Thoracic aorta endothelial cell (primary cell): ENCODE data around the gene HDAC1.

GRCh38 chr1:31907058-31908165, 30.8 kb downstream of the PTP4A2 start:
- CAGE, long polyA plus RNA: no peak

DNA sequence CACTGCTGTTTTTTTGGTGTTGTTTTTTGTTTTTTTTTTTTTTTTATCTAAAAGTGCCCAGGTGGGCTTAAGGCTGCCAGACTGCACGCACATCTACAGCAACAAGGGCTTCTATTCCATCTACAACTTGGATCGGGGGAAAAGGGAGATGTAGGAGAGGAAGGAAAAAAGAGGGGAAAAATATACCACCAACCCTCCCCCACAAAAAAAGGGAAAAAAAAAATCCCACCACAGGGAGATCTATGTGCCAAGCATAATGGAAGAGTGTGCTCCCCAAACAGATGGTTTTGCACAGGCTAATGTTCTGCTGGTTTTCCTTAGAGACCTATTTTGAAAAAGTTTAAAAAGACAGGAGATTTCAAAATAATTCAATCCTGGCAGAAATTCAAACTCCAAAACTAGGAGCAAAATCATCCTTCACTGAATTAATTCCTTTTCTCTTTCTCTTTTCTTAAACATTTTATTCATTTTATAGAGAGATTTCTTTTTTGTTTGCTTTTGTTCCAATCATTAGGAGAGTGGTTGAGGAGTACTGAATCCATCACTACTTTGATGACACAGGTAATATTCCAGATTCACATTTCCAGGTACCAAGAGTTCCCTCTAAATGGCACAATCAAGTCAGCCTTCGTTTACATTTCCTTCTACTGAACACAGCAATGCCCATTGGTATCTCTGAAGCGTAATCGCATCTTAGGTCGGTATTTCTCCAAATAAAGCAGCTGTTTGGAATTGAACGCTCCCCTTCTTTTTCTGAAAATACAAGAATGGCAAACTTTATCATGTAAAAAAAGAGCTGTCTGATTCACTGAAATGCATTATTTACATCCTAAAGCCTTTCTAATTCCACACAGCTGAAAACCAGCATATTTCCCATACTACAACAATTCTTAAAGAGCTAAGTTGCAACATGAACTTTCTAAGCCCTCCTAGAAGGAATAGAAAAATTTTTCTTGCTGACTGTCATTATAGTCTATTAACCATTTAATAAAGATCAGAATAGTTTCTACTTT, 29.7 kb downstream of the PTP4A2 start:
- CAGE, long polyA plus RNA: no peak

- CAGE, long polyA plus RNA: no peak
These were observed 19.6 kb downstream of the PTP4A2 start for GRCh38 chr1:31918317-31919299.

DNA sequence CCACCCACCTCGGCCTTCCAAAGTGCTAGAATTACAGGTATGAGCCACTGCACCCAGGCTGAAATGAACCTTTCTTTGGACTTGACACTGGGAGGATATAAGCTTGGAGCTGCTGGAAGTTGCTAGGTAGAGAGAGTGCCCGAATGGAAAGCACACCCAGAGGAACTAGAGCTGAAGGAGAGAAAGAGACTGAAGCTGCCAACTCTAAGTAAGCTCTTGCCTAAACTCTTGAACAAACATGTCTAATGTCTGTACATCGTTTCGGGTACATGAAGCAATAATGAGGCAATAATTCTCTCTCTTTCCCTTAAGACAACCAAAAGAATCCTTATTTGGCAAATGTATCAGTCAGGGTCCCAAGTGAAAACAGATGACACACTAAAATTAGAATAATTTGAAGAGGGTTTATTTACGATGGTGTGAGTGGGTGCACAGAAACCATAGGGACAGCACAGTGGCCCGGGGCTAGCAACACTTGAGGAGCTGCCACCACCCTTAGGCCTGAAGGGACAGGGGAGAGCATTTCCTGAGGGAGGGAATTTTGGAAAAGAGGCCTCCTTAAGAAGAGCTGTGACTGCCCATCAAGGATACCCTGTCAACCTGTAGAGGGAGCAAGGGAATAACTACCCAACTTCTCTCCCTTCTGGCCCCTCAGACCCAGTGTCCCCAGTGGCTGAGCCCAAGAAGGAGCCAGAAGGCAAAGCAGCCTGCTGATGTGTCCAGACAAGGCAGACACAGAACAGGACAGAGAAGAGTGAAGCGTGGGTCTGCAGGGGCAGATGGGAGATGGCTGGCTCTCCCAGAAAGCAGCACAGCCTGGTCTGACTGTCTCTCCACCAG, 36.1 kb upstream of the KHDRBS1 start:
- CAGE, long polyA plus RNA: no peak

DNA sequence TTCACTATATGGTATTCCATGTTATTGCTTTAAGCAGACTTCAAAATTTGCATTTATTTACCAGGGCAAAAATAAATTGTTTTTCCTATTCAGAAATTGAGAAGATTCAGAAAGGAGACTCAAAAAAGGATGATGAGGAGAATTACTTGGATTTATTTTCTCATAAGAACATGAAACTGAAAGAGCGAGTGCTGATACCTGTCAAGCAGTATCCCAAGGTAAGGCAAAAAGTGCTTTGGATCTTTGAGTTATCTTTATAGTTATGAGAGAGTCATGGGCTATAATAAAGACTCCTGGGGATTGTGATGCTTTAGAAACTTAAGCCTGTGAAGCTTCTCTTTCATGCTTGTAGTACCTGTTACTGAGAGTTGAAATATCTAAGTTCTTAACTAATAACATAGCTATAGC, 16.5 kb downstream of the KHDRBS1 start:
- CAGE, long polyA plus RNA: no peak

- CAGE, long polyA plus RNA: no peak
These were observed 28.6 kb downstream of the KHDRBS1 start for GRCh38 chr1:32042226-32042760.

- CAGE, long polyA plus RNA: no peak
These were observed 1.1 kb upstream of the TXLNA start for GRCh38 chr1:32178344-32178831.

DNA sequence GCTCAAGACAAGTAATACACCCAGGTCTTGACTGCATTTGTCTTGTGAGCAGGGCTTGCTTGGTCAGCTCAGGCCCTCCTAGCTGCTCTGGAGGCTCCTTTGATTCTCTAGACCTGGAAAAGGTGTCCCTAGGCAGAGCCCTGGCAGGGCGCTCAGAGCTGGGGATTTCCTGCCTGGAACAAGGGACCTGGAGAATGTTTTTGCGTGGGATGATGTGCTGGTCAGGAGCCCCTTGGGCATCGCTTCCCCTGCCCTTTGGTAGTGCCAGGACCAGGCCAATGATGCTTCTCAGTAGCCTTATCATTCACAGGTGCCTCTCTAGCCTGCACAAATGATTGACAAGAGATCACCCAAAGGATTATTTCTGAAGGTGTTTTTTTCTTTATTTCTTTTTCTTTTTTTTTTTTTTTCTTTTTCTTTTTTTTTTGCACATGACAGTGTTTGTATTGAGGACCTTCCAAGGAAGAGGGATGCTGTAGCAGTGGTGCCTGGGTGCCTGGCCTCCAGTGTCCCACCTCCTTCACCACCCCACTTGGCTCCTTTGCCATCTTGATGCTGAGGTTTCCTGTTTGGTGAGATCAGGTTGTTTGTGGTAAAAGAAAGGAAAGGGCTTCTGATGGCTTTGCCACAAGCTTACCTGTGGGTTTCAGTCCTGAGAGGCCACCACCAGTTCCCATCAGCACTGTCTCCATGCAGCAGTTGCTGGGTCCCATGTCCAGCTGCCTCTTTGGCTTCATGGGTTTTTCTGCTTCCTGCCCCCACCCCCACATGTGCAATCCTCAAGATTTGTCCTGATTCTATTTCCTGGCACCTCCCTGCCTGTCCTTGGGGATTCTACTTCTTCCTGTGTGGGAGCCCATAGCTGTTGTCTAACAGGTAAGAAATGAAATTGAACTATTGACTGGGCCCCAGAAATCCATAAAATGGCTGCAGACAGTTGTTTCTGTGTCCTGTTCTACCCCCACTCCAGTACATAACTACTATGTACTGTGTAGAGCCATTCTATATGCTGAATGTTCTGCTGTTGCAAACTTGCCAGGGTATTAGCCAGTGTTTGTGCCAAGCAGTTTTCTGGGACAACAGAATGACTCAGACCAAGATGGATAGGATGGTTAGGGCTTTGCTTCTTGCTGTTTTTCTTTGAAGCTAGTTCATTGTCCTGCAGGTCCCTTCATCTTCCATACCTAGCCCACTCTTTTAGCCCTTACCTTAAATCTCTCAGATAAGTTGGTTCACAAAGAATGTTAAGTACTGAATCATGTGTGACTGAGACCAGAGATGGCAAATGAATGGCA, 4.4 kb upstream of the CCDC28B start:
- CAGE, long polyA plus RNA: no peak

GRCh38 chr1:32223617-32224816, 1.8 kb downstream of the EIF3I start:
- CAGE, long polyA plus RNA: no peak

DNA sequence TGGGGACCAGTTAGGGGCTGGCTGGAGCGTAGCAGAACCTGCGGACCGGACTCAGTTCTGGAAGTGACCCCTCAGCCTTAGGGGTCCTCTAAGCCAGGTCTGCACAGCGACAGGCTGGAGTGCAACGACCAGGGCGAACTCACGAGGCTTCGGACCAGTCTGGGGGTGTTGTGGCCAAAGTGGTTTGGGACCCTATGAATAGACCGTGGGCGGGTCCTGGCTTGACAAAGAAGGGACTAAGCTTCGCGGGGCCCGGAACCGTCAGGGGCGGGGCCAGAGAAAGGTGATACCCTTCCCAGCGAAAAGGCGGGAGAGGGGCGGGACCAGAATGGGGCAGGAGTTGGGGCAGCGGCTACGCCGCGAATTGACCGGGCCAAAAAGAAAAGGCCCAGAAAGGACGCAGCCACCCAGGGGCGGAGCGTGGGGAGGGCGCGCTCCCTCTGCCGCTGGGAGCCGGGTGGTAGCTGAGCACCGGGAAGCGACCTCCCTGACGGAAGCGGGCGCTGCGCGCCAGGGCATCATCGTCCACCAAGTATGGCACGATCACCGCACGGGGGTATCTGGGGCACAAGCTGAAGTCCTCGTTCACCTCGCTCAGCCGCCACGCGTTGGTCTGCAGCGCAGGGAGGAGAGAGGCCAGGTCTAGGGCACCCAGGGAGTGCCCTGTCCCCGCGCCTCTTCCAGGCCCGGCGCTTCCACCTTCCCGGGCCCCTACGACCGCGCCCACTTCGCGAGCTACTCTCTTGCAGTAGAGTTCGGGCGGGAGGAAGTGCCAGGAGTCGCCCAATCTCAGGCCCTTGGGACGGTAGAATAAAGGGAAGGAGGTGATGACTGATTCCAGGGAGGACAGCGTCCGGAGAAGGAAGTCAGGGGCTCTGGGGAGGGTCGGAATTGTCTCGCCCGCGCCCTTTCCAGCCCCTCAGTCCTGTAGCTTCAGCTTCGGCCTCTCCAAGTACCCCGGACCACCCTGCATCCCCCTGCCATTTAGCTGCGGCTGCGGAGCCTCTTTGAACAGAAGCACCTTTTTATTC, 6.7 kb upstream of the FAM167B start:
- CAGE, long polyA plus RNA: no peak

DNA sequence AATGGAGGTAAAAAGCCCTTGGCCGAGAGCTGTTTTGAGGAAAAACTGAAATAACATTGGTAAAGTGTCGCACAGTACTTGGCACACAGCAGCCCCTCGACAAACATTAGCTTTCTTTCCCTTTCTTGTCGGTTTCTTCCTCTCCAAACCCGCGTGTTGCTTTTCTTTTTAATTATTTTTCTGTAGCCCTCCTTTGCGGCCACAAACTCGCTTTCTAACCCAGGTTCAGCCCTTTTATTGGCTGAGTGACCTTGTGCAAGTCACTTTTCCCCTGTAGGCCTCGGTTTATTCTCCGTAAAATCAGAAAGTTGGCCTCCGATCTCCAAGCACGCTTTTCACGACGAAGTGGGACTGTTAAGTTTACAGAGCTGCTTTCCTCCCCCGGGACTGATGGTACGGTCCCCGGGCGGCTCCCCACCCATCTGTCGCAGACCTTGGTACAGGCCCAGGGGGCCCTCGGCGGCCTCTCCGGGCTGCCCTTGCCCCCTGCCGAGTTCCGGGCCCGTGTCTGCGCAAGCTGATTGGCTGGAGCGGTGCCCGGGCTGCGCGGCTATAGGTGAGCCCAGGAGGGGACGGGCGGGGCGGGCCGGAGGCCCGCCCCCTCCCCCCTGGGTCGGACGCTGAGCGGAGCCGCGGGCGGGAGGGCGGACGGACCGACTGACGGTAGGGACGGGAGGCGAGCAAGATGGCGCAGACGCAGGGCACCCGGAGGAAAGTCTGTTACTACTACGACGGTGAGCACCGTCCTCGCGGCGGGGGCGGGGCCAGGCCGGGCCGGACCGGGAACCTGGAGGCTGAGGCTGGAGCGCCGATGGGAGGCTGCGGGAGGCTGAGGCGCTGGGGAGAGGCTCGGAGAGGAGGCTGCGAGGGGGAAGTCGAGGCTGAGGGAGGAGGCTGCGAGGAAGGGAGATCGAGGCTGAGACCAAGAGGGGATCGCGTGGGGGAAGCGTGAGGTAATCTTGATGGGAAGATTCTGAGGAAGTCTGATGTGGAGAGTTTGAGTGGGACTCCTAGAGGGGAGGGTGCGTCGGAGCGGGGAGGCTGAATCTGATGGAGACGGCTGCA, at the start of gene HDAC1:
Gene HDAC1, plus strand, starts transcription at position 599 of the 1,065 bp plus-strand sequence.
- CAGE, long polyA plus RNA: no peak

DNA sequence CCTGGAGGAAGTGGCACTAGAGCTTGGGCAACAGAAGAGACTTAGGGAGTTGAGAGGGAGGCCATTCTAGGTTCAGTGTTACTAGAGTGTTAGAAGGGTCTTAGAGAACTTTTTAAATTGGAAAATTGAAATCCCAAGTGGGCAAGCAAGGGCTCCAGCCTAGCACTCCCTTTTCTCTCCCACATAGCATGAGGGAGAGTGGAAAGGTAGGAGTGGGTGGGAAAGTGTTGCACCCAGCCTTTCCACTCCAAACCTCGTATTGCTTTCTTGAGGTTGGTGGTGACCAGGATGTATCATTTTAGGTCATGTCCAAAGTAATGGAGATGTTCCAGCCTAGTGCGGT, 5.8 kb downstream of the MARCKSL1 start:
- CAGE, long polyA plus RNA: no peak

GRCh38 chr1:32333460-32333696, 2.7 kb downstream of the MARCKSL1 start:
- CAGE, long polyA plus RNA: no peak

DNA sequence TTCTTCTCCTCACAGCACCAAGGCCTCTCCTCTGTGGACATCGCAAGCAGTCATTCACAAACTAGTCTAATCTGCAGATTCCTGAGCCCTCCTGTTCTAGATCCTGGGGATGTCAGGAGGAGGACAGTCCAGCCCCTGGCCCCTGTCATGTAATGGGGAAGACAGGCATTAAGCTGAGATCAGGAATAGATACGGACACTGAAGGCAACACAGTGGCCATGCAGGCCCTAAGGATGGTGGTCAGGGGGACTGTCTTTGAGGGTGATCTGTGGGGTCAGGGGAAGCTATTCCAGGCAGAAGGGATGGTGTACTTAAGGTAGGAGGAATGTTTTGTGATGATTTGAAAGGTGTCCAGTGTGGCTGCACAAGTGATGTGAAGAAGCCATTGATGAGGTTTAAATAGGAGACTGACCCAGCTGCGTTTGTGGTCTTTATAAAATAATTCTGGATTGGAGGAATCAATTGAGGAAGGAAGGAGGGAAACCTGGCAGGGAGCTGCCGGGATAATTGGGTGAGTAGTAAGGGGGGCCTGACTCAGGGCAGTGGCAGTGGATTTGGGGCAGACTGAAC, 6.9 kb downstream of the FAM229A start:
- CAGE, long polyA plus RNA: no peak

- CAGE, long polyA plus RNA: no peak
These were observed 981 bp downstream of the ZBTB8A start for GRCh38 chr1:32540136-32540680.

DNA sequence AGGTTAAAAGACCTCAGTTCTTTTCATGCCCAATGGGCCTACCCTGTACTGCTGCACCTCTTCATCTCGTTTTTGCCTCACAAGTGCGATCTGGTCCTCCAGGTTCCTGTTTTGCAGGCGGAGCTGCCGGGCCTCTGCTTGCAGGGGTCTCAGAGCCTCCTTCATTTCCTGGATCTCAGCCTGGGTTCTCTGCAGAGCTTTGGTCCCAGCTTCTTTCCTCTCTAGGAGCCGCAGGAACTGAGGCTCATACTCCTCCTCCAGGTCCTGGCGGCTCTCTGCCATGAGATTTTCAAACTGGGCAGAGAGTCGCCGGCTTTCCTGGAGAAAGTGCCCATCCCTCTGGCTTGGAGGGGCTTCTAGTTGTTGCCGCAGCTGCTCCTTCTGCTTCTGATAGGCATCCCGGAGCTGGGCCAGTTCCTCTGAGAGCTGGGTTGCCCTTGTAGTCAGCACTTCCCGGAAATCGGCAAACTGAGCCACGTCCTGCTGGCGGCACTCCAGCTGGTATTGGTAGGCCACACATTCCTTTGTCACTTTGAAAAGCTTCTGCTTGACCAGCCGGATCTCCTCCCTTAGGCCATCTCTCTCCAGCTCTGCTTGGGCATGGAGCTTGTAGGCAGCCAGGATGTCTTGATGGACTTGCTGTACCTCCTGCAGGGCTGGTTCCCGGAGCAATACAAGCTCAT, 7.6 kb downstream of the SYNC start:
- CAGE, long polyA plus RNA: no peak

- CAGE, long polyA plus RNA: no peak
These were observed 2.5 kb downstream of the SYNC start for GRCh38 chr1:32700111-32700396.

- CAGE, long polyA plus RNA: no peak
These were observed 1.1 kb downstream of the SYNC start for GRCh38 chr1:32701278-32702161.

DNA sequence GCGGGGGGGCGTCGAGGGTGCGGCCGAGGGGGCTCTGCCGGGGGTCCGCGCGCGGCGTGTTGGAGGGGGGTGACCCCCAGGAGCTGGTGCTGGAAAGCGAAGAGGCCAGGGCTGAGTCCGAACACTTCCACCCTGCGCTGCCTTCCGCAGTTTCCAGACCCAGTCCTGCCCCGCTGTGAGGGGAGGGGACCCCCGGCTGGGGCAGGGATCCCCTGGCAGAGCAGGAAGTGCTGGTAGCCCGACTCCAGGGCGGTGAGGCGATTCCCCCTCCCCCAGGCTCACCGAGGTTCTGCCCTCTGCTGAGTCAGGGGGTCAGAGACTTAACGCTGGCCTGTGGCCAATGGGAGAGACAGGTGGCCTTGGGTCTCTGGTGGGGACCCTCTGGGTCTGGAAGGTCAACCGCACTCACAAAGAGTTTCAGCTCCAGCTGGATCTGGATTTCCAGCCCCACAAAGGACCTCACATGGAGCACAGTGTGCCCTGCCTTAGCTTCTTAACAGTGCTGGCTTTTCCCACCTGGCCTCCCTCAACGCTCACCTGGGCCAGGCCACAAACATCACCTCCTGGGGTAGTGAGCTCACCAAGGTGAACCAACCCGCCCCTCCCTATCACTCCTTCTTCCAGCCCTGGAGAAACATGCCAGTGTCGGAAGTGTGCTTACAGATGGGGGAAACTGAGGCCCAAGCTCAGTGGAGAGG, 736 bp downstream of the KIAA1522 start:
- CAGE, long polyA plus RNA: no peak

DNA sequence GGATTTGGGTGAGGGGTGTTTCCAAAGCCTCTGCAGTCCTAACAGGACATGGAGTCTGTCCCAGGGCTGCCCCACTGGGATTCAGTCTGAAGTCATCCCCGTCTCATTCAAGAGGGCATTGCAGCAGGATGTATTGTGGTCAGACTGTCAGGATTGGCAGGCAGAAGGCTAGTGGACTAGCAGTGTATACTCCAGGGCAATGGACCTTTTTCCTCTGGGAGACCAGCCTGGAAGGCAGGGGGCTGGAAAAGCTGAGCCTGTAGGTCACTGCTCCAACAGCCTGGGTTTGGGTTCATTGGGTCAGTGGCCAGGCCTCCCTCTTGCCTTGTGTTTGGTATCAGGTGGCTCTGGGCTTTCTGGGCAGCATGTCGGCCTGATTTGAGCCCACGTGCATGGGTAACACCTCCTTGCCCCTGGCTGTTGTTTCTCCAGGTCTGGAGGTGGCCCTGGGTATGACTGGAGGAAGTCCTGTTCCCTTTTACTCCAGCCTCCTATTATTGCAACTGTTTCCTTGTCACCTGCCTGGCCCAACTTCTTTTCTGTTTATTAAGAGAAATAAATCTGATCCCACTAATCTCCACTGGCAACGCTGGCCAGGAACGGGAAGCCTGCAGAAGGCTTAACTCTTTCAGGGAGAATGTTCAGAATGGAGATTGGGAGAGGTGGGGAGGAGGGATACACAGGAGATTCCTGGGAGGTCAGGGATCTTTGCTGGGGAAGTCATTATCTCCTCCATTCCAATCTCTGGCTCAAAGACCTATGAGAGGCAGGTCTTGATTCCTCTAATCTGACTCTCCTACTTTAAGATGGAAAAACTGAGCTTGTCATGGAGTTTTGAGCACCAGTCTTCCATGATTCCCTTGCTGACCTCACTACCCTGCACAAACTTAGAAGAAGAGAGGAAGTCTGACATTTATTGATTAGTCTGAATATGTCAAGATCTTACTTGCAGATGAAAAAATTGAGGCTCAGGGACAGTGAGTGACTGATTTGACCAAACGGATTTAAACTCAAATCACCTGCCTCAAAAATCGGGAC, 2.2 kb downstream of the KIAA1522 start:
- CAGE, long polyA plus RNA: no peak